ENCODE data around the gene DNAH8.

- PRO-cap: no peak
- CAGE, long polyA plus RNA: no peak
Observed at GRCh38 chr6:37927859-37928466, 108.4 kb downstream of the ZFAND3 start.

DNA sequence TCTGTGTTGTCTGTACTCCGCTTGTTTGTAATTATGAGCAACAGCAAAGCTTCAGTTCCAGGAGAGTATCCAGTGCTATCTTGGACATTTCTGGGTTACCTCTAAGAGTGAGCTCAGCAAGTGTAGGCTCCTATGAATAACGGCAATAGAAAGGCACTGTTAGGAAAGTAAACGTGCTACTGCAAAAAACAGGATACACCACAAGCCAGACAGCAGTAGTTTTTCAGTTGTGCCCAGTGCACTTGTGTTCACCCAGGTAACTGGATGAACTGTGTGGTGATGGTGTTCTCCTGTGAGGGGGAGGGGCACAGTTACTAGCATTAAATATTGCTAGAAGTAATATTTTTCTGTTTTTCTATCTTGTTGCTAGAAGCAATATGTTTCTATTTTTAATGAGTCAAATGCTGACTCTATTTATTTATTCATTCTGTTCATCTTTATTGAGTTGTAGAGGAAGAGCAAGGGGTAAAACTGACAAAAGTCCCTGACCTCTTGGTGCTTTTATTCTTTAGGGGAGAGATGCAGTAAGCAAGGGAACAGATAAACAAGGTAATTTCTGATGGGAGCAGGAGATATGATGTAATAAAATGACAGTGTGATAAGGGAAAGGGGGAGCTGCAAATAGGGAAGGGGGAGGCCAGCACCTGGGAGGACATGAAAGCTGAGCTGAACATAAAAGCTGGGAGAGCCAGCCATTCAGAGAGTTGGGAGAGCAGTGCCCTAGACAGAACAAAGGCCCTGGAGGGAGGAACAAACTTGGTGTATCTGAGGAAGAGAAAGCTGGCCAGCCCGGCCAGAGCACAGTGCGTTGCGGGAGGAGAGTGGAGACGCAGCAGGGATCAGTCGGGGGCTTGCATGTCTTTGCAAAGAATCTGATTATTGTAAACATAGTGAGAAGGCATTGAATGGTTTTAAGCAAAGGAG is 317.8 kb downstream of the ZFAND3 start:
- PRO-cap: no peak
- CAGE, long polyA plus RNA: no peak

- PRO-cap: no peak
- CAGE, long polyA plus RNA: no peak
Observed at GRCh38 chr6:38154998-38155661, 335.6 kb downstream of the ZFAND3 start.

GRCh38 chr6:38155662-38156475 is 336.3 kb downstream of the ZFAND3 start:
- PRO-cap: no peak
- CAGE, long polyA plus RNA: no peak

DNA sequence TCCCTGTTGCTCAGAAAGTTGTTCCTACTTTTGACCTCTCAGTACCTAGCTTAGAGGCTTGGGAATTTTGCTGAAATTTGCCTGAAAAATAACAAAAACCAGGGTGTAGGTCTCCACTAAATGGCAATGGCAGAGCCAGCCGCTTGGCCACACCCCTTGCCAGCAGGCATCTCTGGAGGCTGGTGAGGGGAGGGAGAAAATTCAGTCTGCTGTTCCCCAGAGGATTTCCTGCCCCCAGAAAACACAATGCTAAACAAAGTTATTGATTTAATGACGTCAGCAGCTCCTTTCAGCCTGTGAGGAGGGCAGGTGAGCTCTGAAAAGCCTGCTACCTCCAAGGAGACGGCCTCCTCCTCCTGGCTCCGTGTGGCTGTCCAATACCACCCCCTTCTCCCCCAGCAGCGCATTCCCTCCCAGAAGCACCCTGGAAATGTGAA is 393.0 kb downstream of the ZFAND3 start:
- PRO-cap: no peak
- CAGE, long polyA plus RNA: no peak

GRCh38 chr6:38349618-38350448 is 289.9 kb downstream of the BTBD9 start:
- PRO-cap: no peak
- CAGE, long polyA plus RNA: no peak

- PRO-cap: no peak
- CAGE, long polyA plus RNA: no peak
Observed at GRCh38 chr6:38430965-38431424, 208.7 kb downstream of the BTBD9 start.

GRCh38 chr6:38521963-38523039 is 117.4 kb downstream of the BTBD9 start:
- PRO-cap: no peak
- CAGE, long polyA plus RNA: no peak

DNA sequence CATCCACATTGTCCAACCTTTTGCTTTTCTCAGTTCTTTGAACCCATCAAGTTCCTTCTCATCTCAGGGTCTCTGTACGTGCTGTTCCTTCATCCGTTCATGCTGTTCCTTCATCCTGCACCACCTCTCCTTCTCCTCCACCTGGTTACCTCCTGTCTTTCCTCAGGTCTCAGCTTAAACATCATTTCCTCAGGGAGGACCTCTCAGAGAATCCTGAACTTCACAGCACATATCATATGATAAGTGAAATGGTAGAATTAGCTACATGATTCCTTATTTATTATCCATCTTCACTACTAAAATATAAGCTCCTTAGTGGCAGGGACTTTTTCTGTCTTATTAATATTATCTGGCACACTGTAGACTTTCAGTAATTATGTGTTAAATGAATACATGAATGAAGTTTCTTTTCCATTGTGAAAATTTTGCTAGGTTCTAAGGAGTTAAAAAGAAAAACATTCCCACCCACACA is 92.1 kb downstream of the BTBD9 start:
- PRO-cap: no peak
- CAGE, long polyA plus RNA: no peak

- PRO-cap: bidirectional peak, plus-strand start at chr6:38572412, minus-strand start at chr6:38572273
- CAGE, long polyA plus RNA: no peak
Observed at GRCh38 chr6:38571961-38572524, 67.7 kb downstream of the BTBD9 start.

DNA sequence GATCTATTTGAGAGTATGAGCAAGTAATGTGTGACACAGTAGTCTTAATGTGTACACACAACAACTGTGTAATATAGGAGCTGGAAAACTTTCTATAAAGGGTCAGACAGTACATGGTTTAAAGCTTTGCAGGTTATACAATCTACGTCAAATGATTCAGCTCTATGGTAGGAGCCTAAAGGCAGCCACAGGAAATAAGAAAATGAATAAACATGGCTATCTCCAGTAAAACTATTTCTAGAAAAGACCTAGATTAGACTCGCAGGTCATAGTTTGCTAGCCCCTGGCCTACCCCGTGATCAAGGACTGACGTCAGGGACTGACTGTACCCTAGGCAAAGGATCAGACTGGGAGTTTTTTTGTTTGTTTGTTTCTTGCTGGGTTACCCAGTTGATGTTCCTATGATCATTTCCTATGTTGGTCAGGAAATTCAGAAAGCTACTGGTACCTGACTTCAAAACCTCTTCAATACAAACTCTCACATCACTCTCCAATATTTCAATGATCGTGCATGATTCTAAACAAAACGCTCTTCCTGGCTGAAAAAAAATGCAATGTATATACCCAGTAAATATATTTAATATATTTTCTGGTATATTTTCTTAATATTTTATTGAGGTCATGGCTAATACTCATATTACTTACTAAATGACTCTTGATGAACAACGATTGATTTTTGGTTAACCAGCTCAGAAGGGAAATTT is 39.5 kb downstream of the BTBD9 start:
- PRO-cap: no peak
- CAGE, long polyA plus RNA: no peak

DNA sequence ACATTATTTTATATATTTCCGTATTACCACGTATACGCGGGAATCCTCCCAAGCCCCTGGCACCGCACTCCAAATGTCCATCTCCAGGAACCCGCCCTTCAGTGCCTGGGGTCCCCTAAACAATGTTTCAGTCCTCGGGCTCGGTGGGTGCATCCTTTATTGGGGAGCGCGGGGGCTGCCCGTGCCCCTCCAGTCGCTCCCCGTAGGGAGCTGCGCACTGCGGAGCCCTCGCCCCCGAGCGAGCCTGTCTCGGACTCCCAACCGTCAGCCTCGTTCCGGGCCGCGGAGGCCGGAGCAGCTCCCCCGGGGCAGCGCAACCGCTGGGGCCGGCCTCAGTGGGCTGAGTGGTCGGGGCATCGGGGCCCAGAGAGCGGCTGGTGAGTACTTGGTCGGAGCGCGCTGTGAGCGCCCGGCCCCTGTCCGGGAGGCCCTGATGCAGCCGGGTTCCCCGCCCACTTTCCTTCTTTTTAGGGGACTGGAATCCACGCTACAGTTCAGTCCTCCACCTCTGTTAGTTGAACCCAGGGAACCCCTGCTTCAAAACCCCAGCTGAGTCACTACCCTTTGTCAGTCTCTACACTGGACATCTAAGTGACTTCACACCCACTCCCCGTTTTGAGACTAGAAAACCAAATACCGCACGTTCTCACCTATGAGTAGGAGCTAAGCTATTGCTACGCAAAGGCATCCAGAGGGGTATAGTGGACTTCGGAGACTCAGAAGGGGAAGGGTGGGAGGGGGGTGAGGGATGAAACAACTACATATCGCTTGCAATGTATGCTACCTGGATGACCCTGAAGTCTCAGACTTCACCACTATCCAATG is at the start of gene DNAH8:
Gene DNAH8 (plus strand): TSS at position 273 of the 825 bp plus-strand sequence.
- PRO-cap: no peak
- CAGE, long polyA plus RNA: no peak

GRCh38 chr6:39204586-39205330 is 24.5 kb downstream of the KCNK5 start:
- PRO-cap: no peak
- CAGE, long polyA plus RNA: no peak

DNA sequence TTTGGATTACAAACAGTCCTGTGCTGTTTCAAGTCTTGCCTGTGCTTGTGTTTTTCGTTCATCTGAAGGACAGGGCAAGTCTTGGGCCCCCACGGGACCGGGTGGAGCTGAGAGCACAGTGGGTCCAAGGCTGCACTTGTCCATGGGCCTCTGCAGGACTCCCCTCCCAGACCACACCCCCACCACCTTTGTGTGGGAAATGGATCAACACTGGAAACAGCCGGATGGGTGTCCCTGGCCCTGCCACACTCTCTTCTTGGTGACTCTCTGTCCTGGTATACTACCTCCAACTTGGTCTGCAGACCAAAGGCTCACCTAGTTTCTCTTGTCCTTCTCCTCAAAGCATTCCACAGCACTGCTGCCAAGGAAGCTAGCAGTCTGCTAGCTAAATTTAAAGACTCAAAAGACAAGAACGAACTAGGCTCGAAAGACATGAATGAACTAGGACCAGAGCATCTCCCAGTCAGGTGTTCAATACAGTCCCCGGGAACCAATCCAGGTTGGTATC is 16.7 kb downstream of the KCNK5 start:
- PRO-cap: no peak
- CAGE, long polyA plus RNA: no peak

- PRO-cap: no peak
- CAGE, long polyA plus RNA: no peak
Observed at GRCh38 chr6:39812286-39813387, 20.5 kb downstream of the DAAM2 start.

DNA sequence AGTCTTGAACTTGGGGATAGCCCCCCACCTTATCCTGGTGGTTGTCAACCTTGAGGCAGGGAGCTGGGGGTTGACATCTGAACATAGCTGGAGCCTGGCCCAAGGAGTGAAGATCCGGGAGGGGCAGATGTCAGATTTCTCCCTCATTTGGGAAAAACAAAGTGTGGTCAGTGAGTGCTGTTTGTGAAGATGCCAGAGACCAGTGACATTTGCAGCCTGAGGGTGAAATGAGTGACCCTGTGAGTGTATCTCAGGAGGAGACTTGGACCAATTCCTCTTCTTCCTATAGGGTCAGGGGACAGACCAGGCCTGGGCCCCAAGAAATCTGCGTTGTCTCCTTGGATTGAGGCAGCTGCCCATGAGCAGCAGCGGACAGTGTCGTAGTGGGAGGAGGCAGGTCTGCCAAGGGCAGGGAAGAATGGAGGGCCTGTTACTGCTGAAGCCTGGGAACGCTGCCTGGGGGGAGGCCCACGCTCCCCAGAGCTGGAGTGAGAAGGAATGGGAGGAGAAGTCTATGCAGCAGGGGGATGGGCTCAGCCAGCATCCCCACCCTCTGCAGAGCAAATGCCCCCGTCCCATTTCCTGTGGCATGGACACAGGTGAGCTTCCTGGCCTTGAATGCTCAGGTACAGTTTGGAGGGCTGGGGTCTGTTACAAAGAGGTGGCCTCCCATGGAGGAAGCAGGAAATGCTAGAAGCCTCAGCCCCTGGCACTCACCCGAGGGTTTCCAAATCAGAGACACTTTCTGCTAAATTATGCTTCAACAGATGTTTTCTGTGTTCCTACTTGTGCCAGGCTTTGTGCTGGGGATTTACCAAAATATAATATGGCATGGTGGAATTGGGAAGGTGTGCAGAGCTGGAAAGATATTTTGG is 29.7 kb downstream of the DAAM2 start:
- PRO-cap: no peak
- CAGE, long polyA plus RNA: no peak

GRCh38 chr6:39861521-39862188 is 69.5 kb downstream of the DAAM2 start:
- PRO-cap: no peak
- CAGE, long polyA plus RNA: no peak

GRCh38 chr6:39887373-39888433 is 46.6 kb downstream of the MOCS1 start:
- PRO-cap: no peak
- CAGE, long polyA plus RNA: no peak

- PRO-cap: no peak
- CAGE, long polyA plus RNA: no peak
Observed at GRCh38 chr6:39947643-39948000, 13.4 kb upstream of the MOCS1 start.

GRCh38 chr6:40640402-40640912 is 53.3 kb upstream of the LRFN2 start:
- PRO-cap: no peak
- CAGE, long polyA plus RNA: no peak